ENCODE measurements around a stretch of chr18.

GRCh38 chr18:62312843-62313692 is 12.0 kb upstream of the TNFRSF11A start:
- PRO-cap = no peak

- PRO-cap = no peak
Measured at GRCh38 chr18:62327787-62328487, 2.8 kb downstream of the TNFRSF11A start.

- PRO-cap = no peak
Measured at GRCh38 chr18:62425413-62426217, 97.2 kb upstream of the ZCCHC2 start.

GRCh38 chr18:62498905-62499188 is 24.0 kb upstream of the ZCCHC2 start:
- PRO-cap = no peak

GRCh38 chr18:62523664-62524653 is 1.1 kb downstream of the ZCCHC2 start:
- PRO-cap = unidirectional peak, plus-strand start at chr18:62523718

GRCh38 chr18:62576520-62577187 is 53.8 kb downstream of the ZCCHC2 start:
- PRO-cap = no peak

DNA sequence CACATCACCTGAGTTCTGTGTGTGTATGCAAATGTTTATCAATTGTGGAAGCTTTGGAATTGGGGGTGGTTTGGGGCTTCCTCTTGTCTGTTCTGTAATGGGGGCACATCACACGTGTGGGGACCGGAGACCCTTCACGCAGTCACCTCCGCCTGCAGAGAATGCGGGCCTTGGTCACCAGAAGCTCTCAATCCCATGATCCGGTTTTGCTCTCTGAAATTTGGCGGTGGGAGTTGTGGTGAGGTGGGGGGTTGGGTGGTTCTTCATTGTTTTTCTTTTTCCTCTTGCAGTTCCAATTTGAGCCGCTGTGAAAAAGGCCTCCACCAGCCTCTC is 61.3 kb downstream of the ZCCHC2 start:
- PRO-cap = bidirectional peak, plus-strand start outside the sequence, minus-strand start at position 215 of the sequence

DNA sequence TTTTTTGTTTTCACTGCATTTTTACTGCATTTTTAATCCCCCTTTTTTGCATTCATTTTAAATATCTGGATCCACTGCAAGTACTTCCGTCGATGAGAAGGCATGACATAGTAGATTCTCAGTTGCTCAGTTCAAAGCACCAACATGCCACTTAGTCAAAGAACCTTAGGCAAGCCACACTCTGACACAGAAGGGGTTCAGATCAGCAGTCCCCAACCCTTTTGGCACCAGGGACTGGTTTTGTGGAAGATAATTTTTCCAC is 83.2 kb upstream of the PHLPP1 start:
- PRO-cap = no peak

DNA sequence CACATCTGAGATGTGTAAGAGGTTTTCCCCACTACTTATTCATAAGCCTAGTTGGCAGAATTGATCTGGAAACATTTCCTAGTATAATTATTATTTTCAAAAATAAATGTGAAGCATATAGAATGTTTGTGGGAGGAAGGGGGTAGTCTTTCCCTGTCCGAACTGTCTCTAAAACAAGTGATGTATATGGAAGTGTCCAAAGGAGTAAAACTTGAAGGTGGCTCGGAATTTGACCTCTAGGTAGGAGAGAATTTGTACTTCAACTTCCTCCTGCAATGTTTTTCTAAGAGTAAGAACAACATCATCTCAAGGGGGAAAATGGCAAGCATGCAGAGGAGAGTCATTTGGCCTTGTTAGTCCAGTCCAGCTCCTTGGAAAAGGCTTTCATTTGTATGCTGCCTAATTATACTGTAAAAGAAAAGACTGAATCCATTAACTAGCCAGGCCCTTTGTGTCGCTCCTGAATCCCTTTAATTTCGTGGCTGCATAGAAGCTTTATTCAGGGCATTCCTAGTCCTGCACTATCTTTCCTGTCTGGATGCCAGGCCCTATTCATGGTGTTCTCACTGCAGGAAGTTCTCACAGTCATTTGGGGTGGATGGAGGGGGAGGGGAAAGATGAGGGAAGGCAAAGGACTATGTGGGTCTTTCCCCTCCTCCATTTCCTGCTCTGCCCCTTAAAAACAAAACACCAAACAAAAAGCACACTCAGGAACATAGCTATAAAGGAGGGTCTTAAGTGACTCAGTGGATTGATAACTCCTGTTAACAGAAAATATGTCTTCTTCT is 36.0 kb downstream of the PHLPP1 start:
- PRO-cap = no peak

GRCh38 chr18:62781195-62781693 is 65.9 kb downstream of the PHLPP1 start:
- PRO-cap = no peak

- PRO-cap = no peak
Measured at GRCh38 chr18:62784443-62784972, 69.2 kb downstream of the PHLPP1 start.

DNA sequence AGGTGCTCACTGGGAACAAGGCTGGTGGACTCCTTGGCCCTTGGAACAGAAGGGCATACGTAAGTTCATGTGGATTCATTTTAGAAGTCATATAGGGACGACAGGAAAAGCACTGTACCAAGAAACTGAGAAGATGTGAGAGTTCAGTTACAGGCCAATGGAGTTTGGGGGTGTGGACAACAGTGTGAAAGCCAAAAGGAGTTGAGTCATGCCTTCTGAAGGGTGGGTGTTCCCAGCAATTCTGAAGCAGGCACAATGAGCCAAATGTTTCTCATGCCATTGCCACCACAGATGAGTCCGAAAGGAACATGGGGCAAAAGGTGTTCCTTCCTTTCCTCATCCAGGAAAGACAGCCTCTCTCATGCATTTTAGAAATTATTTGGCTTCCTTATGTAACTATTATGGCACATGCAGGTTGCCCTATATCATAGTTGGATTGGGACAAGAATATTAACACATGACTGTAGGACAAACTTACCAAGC is 166.4 kb downstream of the PHLPP1 start:
- PRO-cap = no peak

GRCh38 chr18:62979913-62980500 is 264.7 kb downstream of the PHLPP1 start:
- PRO-cap = no peak

DNA sequence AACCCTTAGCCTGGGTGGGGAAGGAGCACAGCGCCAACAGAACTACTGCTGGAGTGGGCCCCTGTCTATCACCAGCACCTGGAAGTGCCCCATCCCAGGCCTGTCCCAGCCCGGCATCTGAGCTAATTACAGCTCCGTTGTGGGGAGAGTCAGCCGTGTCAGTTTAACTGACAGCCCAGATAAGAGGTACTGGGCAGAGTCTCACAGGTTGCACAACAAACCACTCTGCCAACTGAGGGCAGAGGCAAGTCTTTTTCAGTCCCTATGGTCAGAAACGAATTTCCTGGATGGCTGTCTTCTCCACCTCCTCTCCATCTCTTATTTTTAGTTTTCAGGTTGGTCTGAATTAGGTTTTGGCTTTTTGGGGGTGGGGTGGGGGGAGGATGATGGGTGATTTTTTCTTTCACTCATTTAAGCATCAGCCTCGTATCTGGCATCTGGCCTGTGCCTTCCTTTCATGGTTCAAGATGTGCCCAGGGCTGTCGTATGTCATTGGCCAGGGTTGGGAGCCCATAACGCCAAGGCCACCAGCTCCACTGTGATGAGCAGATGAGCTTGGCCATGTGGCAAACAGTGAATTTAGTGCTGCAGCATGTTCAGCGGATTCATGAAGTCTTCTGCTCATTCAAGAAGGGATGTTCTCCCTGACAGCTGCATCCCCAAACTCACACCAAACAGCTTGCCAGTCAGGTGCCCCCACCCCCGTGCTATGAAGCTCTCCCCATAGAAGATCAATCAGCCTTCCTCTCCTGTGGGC is 219.3 kb downstream of the BCL2 start:
- PRO-cap = bidirectional peak, plus-strand start at position 454 of the sequence, minus-strand start at position 119 of the sequence; bidirectional peak, plus-strand start at position 624 of the sequence, minus-strand start at position 619 of the sequence

GRCh38 chr18:63225973-63226447 is 93.6 kb downstream of the BCL2 start:
- PRO-cap = no peak

- PRO-cap = no peak
Measured at GRCh38 chr18:63249881-63250197, 69.7 kb downstream of the BCL2 start.

GRCh38 chr18:63292599-63293736 is 26.6 kb downstream of the BCL2 start:
- PRO-cap = no peak

DNA sequence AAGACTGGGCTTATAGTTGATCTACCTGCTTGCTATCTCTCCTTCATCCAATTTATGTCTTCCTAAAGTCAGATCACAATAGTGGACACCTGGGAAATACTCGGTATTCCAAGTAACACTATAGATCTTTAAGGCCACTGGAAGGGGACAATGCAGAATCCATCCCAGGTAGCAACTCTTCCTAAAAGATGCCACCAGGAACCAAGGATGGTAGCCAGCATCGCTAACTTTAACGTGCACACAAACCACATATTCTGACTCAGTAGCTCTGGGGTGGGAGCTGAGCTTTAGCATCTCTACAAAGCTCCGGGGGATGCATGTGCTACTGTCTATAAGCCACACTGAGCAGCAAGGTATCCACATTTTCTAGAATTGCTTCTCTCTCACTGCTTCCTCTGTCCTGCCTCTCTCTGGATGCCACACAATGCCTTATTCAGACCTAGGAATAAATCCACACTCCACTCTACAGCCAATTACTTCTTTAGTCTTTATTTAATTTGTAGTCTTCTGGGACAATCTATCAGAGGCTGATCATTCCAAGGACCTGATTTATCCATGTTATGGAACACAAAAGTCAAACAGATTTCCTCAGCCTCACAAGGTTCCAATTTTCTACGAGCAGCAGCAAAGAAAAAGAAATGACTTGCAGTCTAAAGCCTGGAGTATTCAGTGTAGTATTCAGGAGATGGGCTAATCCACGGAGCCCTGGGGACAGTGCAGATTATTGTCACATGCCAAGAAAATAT is 4.5 kb downstream of the BCL2 start:
- PRO-cap = no peak

DNA sequence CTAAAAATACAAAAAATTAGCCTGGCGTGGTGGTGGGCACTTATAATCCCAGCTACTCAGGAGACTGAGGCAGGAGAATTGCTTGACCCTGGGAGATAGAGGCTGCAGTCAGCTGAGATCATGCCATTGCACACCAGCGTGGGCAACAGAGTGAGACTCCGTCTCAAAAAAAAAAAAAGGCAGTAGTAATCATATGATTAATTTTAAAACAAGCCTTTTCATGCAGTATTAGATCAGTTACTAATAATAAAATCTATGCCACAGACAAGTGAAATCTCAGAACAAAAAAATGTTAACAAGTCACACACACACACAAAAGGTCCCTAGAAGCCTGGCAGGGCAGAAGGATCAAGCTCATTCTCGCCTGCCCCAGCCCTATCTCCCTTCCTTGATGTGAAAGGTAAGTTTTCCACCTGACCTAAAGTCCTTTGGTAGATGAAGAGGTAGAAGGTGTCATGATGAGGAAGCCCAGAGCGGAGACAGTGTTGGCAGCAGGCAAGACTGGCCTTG is 10.7 kb downstream of the KDSR start:
- PRO-cap = no peak

- PRO-cap = no peak
Measured at GRCh38 chr18:63363715-63364610, 3.0 kb downstream of the KDSR start.

Measured in REH cell (cell line).